Measurements from ENCODE around the genes ZNF800 and IMPDH1.

DNA sequence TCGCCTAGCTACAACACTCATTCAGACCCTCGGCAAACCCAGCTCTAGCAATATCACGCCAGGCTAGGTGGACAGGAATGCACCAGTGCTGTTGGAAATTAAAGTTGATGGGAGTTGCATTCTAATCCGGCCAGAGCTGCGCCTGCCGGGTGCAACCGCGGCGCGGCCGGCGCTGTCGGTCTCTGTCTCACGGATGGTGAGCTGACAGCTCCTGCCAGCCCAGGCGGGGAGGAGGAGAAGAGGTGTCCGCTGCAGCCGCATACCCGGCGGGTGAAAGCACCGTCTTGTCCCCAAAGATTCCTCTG is 740 bp downstream of the CADPS2 start:
- PRO-cap, 2 experiments, result no peak in any of the 2 experiments
- RAMPAGE, long total RNA, 4 experiments, result no peak in any of the 4 experiments

GRCh38 chr7:122885873-122886356 is 345 bp downstream of the CADPS2 start:
- PRO-cap, 2 experiments, result peak in 1 of 2 experiments; most common minus-strand start chr7:122886230 (in 1)
- RAMPAGE, long total RNA, 4 experiments, result no peak in any of the 4 experiments

DNA sequence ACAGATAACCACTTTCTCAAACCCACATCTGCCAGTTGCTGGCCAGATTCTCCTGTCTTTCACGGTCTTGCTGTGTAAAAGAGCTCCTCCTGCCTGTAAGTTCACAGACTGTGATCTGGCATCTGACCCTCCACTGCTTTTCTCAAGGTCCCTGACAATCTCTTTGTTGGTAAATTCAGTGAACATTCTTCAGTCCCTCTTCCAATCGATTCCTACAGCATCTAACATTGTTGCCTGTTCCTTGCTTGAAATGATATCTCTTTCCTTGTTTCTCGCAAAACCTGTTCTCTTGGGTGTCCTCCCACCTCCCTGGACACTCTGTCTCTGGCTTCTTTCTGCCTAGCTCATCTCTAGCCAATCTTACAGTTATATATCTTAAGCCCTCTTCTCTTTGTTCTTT is 18.4 kb upstream of the LMOD2 start:
- PRO-cap, 2 experiments, result no peak in any of the 2 experiments
- RAMPAGE, long total RNA, 4 experiments, result no peak in any of the 4 experiments

DNA sequence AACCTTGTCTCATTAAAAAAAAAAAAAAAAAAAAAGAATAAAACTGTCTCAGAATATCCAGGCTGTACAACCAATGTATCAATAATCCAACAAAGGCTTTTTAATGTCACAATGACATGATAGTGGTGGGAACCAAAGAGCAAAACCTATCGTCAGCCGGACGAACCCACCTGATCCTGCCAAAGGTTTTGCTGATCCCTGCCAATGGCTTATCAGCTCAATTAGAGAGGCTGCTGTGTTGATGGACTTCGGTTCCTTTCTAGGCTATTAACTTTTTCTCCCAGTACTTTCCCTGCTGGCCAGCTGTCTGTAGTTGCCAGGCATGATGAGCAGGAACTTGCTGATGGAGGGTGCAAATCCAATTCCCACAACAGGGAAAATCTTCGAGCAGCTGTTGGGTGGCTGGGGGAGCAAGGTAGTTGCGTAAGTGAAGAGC is 2.3 kb downstream of the LMOD2 start:
- PRO-cap, 2 experiments, result no peak in any of the 2 experiments
- RAMPAGE, long total RNA, 4 experiments, result no peak in any of the 4 experiments

DNA sequence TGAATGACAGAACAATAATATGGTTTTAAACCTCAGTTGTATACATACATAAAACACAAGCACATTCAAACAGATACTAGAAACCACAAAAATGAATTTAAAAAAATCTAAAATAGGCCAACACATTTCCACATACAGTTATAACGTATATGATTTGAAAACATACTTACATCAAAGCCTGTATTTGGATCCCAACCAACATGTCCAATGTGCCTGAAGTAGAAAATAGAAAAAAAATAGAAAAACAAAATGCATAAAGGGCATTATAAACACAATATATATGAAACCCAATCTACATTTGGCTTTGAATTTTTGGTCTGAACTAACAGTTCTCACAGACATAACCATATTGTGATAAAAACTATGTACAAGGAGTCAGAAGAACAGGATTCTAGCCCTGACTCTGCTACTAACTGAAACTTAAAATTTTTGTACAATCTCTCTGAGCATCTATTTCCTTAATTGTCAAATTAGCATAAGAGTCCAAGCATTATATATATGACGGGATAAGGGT is 40.0 kb downstream of the LMOD2 start:
- PRO-cap, 2 experiments, result no peak in any of the 2 experiments
- RAMPAGE, long total RNA, 4 experiments, result no peak in any of the 4 experiments

GRCh38 chr7:123747588-123748046 is 1.2 kb downstream of the WASL start:
- PRO-cap, 2 experiments, result peak in 2 of 2 experiments; most common plus-strand start chr7:123747807 (in 2); most common minus-strand start chr7:123747714 (in 1)
- RAMPAGE, long total RNA, 4 experiments, result no peak in any of the 4 experiments

- PRO-cap, 2 experiments, result no peak in any of the 2 experiments
- RAMPAGE, long total RNA, 4 experiments, result start-site peak on the minus strand in 1 of 4 experiments, at chr7:127358185-127358251 at its widest, 6 reads per replicate
Observed at GRCh38 chr7:127357906-127358891, 34.3 kb downstream of the ZNF800 start.

DNA sequence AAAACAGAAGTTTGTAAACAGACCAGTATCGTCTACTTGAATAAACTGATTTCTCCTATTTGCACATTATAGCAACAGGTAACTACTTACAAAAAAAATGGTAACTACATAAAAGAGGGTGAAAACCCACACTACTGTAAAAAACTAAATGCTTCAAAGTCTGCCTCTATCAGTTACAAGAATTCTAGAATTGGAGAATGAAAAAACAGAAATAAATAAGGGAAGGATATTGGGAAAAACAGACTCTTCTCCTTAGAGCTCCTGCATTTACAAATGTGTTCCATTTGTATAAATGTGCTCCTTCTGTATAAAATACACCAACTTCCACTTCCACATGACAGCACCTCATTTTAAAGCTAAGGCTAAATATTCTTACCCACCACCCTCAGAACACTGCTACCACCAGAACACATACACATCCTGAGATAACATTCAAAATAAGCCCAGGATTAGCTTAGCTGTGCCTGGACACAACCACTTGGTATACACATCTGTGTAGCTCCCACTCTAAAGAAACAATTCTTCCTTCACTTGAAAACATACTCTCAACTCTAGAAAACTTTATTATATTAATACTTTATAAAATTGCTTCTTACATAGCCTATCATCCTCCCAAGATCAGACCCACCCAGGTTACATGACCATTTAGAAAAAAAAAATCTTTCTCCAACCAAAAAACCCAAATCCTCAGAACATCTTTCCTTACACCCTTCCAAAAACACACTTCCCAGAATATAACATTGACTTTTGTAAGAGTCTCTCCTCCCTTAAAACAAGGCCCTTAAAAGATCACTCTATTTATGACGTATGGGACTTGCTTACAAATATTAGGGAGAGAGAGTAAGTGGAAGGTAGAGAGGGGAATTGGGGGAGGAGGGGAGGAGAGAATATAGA is 3.9 kb downstream of the ZNF800 start:
- PRO-cap, 2 experiments, result no peak in any of the 2 experiments
- RAMPAGE, long total RNA, 4 experiments, result start-site peak on the minus strand in 1 of 4 experiments, centred at position 622 of the sequence, 8 reads per replicate

DNA sequence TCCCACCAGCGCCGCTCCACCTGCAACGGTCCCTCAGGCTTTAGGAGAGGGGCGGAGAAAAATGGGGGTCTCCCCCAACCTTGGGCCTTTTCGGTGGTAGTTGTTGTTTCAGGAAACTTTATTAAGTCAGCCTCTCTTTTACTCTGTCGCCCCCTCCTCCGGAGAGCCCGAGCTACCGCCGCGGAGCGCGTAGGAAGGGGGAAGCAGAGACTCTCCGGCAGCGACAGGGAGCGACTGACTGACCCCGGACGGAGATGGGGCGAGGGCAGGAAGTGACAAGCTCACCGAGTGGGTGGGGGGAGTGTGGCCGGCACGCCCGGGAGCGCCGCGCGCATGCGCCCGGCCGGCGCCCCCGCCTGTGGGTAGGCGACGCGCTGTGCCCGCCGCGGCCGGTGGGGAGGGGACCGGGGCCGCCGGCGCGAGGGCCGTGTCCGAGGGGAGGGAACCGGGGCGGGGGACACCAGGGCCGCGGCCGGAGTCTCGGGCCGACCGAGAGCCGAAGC is at the start of gene ZNF800:
TSS of gene ZNF800 (minus strand) at position 240 of the 503 bp plus-strand sequence.
- PRO-cap, 2 experiments, result peak in 2 of 2 experiments; most common plus-strand start position 365 of the sequence (in 2); most common minus-strand start position 236 of the sequence (in 2)
- RAMPAGE, long total RNA, 4 experiments, result start-site peak on the minus strand in 3 of 4 experiments, centred at positions 229 to 236 of the sequence, 33 to 81 reads per replicate

DNA sequence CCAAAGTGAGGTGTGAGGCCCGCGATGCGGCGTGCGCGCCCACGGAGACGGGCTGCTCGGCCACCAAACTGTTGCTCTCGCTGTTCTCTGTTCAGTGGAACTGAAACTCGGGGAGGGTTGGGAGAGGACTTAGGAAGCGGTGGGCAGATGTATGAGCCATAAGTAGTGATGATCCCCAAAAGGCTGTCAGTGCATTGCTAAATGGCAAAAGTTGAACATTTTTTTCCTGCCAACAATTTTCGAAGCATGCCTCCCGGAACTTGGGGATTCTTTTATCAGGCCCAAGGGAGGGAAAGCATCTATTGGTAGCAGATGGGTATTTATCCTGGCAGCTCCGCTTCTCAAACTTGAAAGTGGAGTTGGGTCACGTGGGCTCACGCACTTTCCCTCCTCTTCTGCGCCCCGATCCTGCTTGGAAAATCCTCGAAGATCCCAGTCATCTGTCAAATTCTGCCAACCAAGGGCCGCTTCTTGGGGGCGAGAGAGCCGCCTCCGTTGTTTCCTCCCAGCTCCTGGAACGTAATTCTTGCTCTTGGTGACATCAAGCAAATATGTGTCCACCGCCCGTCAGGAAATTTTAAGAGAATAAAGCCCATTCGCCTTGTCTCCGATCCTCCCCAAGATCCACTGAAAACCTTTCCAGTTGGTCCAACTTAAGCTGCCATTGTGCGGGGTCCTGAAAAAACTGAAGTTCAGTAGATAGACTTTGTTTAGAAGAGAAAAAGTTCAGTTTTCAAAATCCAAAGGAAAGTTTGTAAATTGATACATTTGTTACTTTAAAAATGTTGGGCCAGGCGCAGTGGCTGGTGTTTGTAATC is 673 bp upstream of the ZNF800 start:
- PRO-cap, 2 experiments, result peak in 2 of 2 experiments; most common plus-strand start position 94 of the sequence (in 1); most common minus-strand start position 102 of the sequence (in 1)
- RAMPAGE, long total RNA, 4 experiments, result no peak in any of the 4 experiments

DNA sequence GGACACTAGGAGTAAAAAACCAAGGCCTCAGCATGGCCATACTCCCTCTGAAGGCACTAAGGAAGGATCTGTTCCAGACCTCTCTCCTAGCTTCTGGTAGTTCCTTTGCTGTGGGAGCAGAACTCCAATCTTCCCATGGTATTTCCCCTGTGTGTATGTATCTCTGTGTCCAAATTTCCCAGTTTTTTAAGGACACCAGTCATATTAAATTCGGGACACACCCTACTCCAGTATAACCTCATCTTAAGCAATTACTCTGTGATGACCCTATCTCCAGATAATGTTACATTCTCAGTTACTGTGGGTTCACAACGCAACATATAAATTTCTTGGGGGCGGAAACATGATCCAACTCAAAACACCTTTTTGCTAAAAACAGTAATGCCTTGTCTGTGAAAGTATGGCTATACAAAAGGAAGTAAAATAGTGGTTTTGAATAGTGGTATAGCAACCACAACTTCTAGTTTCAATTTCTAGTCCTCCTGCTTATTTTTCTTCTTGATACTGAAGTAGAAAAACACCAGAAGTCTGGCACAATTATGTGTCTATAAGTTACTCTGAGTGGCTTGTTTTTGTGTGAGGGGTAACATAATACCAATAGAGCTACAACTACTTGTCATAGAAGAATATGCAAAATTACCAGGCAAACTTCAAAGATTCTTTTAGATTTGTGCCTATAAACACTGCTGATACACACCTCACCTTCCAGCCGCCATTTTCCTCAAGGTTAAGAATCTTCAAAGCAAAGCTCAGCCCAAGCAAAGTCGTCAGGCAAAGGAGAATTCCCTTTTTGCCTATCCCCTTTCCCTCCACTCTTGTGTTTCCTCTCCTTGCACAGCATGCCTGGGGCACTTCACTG is 21.4 kb upstream of the ZNF800 start:
- PRO-cap, 2 experiments, result no peak in any of the 2 experiments
- RAMPAGE, long total RNA, 4 experiments, result no peak in any of the 4 experiments

DNA sequence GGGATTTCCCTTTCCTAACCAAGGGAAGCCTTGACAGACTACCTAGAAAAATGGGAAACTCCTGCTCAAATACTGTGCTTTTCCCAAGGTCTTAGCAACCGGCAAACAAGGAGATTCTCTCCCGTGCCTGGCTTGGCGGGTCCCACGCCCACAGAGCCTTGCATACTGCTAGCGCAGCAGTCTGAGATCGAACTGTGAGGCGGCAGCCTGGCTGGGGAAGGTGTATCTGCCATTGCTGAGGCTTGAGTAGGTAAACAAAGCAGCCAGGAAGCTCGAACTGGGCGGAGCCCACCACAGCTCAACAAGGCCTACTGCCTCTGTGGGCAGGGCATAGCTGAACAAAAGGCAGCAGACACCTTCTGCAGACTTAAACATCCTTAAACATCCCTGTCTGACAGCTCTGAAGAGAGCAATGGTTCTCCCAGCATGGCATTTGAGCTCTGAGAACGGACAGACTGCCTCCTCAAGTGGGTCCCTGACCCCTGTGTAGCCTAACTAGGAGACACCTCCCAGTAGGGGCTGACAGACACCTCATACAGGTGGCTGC is 58.7 kb upstream of the ZNF800 start:
- PRO-cap, 2 experiments, result no peak in any of the 2 experiments
- RAMPAGE, long total RNA, 4 experiments, result no peak in any of the 4 experiments

GRCh38 chr7:127668193-127668458 is 16.1 kb downstream of the SND1 start:
- PRO-cap, 2 experiments, result no peak in any of the 2 experiments
- RAMPAGE, long total RNA, 4 experiments, result no peak in any of the 4 experiments

DNA sequence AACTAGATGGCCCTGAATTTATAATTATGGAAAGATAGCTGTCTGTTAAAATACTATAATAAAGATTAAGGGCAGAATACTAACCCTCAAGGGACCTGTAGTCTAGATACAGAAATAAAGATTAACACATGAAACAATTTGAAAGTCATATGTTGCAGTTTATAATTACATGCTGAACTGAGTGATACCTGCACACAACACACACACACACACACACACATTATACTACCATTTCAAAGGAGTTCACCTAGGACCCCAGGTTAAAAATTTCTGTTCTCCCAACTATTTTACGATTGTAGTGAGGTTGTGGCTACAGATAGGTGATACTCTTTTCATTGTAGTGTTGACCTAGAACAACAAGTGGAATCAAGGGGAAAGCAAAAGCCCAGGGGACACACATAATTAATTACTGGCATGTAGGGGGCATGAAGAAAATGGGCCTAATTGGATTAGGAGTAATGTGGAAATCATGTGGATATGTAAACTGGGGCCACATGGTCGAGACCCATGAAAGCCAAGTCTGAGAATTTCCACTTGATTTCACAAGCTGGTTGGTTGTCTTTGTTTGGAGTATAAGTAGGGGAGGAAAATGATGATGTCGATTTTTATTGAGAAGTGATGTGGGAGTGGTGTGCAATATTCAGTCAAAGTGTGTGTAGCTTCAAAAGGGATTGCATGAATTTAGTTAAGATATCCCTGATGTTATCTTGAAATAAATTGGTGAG is 132.0 kb downstream of the LRRC4 start:
- PRO-cap, 2 experiments, result no peak in any of the 2 experiments
- RAMPAGE, long total RNA, 4 experiments, result start-site peak on the plus strand in 2 of 4 experiments, centred at positions 465 to 715 of the sequence, 7 to 8 reads per replicate

GRCh38 chr7:127976577-127977304 is 54.5 kb downstream of the LRRC4 start:
- PRO-cap, 2 experiments, result no peak in any of the 2 experiments
- RAMPAGE, long total RNA, 4 experiments, result no peak in any of the 4 experiments

DNA sequence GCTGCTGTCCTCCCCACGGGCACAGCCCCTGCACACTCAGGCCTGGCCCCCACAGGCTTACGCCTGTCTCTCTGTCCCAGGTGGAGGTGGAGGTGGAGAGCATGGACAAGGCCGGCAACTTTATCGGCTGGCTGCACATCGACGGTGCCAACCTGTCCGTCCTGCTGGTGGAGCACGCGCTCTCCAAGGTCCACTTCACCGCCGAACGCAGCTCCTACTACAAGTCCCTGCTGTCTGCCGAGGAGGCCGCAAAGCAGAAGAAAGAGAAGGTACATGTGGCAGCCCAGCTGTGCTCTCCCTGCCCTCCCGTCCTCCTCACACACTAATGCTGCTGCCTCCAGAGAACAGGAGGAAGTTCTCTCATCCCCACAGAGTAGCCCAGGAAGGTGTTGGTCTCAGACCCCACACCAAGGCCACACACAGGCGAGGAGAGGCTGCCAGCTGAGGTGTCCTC is 43.2 kb upstream of the LRRC4 start:
- PRO-cap, 2 experiments, result no peak in any of the 2 experiments
- RAMPAGE, long total RNA, 4 experiments, result no peak in any of the 4 experiments

DNA sequence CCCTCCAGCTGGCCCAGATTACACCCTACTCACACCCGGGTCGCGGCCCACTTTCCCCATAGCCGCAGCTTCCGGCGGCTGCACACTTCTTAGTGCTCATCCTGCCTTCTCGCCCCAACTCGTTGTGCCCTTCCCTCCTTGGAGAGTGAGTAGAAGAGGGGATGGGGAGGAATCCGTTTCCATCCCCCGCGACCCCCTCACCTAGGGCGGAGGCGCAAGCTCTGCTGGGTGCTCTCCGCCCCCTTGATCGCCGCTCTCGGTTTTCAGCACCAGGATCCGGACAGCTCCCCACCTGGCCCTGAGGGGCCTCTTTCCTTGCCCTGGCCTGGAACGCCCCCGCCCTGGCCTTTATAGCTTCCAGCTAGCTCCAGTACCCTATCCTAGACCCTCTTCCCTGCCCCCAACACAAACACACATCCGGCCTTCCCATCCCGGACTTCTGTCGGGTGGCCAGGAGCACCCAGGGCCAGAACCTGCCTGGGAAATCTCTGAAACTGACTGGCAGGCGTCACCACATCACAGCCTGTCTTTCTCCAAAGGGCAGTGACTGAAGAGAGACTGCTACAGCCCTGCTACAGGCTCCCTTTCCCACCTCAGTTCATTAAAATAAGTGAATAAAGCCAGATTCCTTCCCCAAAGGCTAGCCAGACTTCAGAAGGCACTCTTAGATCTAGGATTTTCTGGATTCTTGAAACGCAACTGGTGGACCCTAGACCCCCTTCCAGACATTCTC is 72.4 kb upstream of the LEP start:
- PRO-cap, 2 experiments, result no peak in any of the 2 experiments
- RAMPAGE, long total RNA, 4 experiments, result no peak in any of the 4 experiments

GRCh38 chr7:128323837-128324162 is 19.9 kb downstream of the RBM28 start:
- PRO-cap, 2 experiments, result no peak in any of the 2 experiments
- RAMPAGE, long total RNA, 4 experiments, result no peak in any of the 4 experiments

DNA sequence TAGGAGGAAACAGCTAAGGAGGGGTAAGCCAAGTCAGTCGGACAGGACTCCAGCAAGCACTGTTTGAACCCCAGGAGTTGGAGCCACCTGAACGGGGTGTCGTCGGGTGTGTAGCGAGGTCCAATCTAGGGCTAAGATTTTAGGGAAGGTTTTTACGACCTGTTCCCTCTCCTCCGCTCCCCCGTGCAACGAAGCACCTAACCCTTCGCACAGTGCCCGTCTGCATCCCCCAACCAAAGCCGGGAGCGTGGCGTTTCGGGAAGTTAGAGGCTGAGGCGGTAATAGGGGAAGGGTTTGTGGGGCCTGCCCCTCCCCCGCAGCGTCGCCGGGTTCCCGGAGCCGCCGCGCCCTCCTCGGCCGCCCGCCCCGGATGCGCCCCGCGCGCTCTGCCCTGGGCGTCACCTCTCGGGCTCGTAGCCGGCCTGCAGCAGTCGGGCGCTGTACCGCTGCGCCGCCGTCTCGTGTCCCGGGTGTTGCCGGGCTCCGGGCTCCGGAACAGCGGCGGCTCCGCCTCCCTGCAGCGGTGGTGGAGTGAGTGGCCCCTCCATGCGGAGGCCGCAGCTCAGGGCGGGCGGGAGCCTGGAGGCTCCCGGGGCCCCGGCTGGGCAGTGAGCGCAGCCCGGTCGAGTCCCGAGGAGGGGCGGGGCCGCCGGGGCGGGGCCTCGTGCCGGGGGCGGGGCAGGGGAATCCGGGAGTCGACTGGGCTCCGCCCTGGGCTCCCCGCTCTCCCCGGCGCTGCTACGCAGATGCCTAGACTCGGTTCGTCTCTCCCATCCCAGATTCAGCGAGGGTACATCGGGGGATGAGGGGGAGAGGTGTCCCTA is at the start of gene IMPDH1:
TSS of gene IMPDH1 (minus strand) at position 629 of the 824 bp plus-strand sequence.
- PRO-cap, 2 experiments, result peak in 2 of 2 experiments; most common plus-strand start position 723 of the sequence (in 2); most common minus-strand start position 610 of the sequence (in 2)
- RAMPAGE, long total RNA, 4 experiments, result start-site peak on the plus strand in 1 of 4 experiments, centred at position 751 of the sequence, 7 reads per replicate; start-site peak on the minus strand in 2 of 4 experiments, centred at positions 592 to 600 of the sequence, 25 to 138 reads per replicate

DNA sequence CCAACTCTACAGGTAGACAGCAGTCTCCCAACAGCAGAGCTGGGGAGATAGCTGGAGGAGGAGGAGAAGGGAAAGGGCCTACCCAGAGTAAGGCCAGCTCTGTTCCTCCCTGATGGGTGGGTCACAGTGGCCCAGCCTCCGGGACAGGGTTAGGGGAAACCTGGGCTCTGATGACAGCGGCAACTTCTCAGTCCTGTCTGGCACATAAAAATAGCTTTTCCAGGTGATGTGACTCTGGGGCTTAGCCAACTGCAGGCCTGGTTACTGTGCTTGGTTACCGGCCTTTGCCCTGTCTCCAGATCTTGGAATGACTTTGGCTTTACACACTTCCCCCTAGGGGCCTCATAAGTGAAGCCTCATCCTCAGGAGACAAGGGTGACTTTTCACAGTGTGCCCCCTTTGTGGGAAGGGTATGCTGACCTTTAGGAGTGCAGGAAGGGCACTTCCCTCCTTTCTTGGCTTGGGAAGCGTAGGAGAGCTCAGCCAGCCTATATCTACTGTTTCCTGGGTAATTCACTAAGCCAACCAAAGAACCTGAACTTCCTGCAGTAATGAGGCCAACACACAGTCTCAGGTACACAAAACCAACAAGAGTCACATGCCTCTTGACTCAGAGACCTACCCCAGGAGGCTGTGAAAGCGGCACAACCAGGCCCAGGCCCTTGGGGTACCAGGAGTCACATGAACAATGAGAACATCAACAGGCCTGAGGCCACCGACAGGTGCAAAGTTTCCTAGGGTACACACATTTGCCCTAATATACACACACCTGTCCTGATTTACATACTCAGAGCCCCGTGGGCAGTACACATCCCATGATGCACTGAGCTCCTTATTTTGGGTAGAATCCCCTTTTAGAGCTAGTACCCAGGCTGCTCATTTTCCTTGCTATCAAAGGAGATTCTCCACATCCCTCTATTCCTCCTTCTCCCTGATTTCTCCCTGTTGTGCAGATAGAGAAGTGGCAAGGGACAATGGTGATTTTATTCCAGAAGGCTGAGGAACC is 11.6 kb upstream of the HILPDA start:
- PRO-cap, 2 experiments, result no peak in any of the 2 experiments
- RAMPAGE, long total RNA, 4 experiments, result no peak in any of the 4 experiments